ENCODE results near the genes POU2AF2 and POU2AF1.

GRCh38 chr11:108886114-108886694 is 221.3 kb downstream of the DDX10 start:
- PRO-cap, 4 experiments: peak in 3 of 4 experiments; most common minus-strand start chr11:108886403 (in 3)
- RAMPAGE, long total RNA, 4 experiments: no peak in any of the 4 experiments

- PRO-cap, 4 experiments: no peak in any of the 4 experiments
- RAMPAGE, long total RNA, 4 experiments: no peak in any of the 4 experiments
Observed at GRCh38 chr11:109940814-109941194, 152.4 kb upstream of the ZC3H12C start.

DNA sequence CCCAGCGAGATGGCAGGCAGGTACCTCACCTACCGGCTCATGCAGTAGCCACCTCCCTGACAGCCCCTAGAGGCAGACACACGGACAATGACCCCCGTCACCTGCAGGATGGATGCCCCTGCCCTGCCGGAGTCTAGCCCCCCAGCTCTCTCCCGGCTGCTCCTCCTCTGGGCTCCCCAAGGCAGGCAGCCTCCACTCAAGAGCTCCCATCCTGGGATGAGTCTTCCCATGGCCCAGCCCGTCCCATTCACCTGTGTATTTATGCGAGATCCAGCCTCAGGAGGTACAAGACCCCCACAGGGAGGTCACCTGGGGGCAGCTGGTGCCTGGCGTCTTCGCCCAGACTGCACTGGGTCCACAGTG is 43.1 kb upstream of the ZC3H12C start:
- PRO-cap, 4 experiments: no peak in any of the 4 experiments
- RAMPAGE, long total RNA, 4 experiments: no peak in any of the 4 experiments

DNA sequence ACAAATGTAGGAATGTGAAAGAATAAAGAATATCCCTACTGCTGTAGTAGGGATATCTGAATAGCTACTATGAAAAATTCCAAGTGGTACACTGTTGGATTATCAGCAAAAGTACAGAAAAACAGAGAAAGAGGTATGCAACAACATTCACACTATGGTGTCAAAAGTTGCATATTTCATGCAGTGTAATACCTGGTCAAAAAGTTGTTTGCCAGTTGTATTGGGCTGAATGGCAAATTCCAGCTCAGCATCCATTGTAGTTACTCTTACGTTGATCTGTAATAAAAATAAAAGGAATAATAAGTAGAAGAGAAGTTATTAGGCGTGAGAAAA is 24.1 kb downstream of the RDX start:
- PRO-cap, 4 experiments: no peak in any of the 4 experiments
- RAMPAGE, long total RNA, 4 experiments: no peak in any of the 4 experiments

- PRO-cap, 4 experiments: peak in 1 of 4 experiments; most common plus-strand start chr11:110375224 (in 1)
- RAMPAGE, long total RNA, 4 experiments: no peak in any of the 4 experiments
Observed at GRCh38 chr11:110374902-110375450, 54.8 kb upstream of the FDX1 start.

- PRO-cap, 4 experiments: no peak in any of the 4 experiments
- RAMPAGE, long total RNA, 4 experiments: no peak in any of the 4 experiments
Observed at GRCh38 chr11:110376461-110376907, 53.3 kb upstream of the FDX1 start.

DNA sequence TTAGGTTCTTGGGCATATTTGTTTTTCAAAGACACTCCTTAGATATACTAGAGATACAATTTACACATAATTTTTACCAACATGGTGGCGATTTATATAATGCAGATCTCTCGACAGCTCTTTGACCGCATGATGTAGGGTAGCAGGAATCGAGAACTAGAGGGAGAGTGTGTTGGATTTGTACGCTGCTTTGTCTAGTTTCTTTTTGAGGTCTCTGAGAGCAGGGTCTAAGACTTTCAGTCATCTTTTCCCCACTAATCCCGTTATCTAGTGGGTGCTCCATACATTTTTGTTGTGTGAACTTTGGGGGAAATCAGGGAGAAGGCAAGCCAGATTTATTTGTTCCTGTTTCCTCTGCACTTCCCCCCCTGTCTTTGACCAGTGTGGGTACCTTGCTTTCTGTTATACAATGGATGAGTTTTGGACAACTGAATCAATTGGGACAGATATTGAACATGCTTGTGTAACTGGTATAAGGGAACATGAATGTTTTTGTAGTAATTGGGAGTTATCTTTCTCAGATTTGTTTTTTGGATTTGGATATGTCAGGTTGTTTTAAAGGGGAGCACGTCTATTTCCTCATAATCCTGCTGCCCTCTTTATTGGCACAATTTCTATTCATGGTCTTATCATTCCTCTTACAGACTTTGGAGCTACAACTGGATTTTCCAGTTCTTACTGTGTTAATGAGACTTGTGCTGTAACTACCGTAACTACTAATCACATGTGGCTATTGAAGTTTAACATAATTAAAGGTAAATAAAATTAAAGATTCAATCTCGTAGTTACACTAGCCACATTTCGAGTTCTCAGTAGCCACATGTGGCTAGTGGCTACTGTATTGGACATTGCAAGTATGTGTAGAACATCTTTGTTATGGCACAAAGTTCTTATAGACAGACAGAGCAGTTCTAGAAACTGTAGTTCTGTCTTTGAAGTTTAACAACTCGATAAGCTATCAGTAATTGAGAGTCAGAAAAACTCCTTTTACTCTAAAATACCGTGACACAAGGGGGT is 1.8 kb downstream of the FDX1 start:
- PRO-cap, 4 experiments: peak in 4 of 4 experiments; most common minus-strand start position 376 of the sequence (in 4)
- RAMPAGE, long total RNA, 4 experiments: no peak in any of the 4 experiments

- PRO-cap, 4 experiments: no peak in any of the 4 experiments
- RAMPAGE, long total RNA, 4 experiments: no peak in any of the 4 experiments
Observed at GRCh38 chr11:110456820-110457086, 27.0 kb downstream of the FDX1 start.

DNA sequence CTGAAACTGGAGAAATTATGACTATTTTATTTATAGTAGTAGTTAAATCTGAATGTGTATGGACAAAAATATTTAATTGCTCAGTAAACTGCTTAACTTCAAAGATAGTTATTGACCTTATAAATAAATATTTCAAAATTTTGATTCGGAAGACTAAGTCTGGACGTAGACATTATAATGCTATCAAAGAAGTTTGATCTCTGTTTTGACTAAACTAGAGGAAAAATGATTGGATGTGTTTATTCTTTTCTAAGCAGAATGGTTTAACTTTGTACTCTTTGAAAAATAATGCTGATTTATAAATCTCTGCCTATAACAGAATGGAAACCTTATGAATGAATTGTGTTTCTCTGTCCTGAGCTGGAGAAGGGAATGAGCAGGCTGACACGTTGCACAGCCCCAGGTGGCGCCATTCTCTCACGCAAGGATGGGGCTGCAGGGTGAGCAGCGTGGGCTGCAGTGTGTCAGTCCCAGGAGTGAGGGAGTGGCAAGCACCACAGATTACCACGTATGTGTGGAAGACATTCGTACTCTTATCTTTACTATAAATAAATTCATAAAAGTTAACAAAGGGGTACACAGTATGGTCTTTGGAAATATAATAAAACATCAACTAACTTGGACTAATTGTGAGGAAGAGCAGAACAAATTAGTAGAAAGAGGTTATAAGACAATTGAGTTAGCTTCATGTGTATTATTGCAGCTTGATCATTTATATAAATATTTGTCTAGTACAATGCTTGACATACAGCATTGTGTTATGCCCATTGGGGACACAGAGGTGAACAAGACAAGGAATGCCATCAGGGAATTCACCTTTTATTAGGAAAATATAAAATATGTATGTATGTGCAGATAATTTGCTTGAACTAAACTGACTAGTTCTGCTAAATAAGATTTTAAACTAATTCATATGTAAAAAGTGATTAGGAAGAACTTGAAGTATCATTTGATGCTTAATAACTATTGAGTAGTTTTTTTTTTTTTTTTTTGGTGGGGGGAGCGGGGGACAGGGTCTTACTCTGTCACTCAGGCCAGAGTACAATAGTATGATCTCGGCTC is 33.5 kb downstream of the FDX1 start:
- PRO-cap, 4 experiments: no peak in any of the 4 experiments
- RAMPAGE, long total RNA, 4 experiments: no peak in any of the 4 experiments

- PRO-cap, 4 experiments: no peak in any of the 4 experiments
- RAMPAGE, long total RNA, 4 experiments: no peak in any of the 4 experiments
Observed at GRCh38 chr11:111245654-111245998, at the start of gene POU2AF2. TSS of gene POU2AF2 (plus strand) at chr11:111245725.

- PRO-cap, 4 experiments: no peak in any of the 4 experiments
- RAMPAGE, long total RNA, 4 experiments: no peak in any of the 4 experiments
Observed at GRCh38 chr11:111351267-111351801, 27.7 kb downstream of the POU2AF1 start.

GRCh38 chr11:111352994-111354034 is 25.8 kb downstream of the POU2AF1 start:
- PRO-cap, 4 experiments: peak in 1 of 4 experiments; most common plus-strand start chr11:111353535 (in 1); most common minus-strand start chr11:111353349 (in 1)
- RAMPAGE, long total RNA, 4 experiments: no peak in any of the 4 experiments

- PRO-cap, 4 experiments: no peak in any of the 4 experiments
- RAMPAGE, long total RNA, 4 experiments: no peak in any of the 4 experiments
Observed at GRCh38 chr11:111358226-111359112, 20.6 kb downstream of the POU2AF1 start.

DNA sequence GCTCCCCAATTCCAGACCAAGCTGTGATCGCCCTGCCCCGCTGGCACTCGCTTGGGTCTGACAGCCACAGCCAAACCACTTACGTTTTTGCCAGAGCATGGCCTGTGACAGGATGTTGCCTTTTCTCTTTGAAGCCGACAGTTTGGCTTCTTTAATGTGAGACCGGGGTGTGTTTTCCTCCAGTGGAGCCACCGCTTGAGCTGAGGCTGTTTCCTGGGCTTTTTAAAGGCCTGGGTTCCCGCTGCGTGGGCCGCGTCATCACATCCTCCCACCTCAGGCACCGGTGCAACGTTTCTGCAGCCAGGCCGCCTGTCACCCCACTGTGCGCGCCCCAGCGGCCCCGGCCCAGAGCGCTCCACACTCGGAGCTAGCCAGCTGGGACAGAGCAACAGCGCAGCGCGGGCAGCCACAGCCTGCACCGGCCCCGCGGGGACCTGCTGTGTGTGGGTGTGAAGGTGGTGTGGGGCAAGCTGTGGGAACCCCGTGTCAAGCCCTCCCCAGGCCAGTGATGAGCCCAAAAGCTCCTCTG is at the start of gene POU2AF1:
POU2AF1 (minus strand) TSS at position 197 of the 529 bp plus-strand sequence.
- PRO-cap, 4 experiments: peak in 4 of 4 experiments; most common plus-strand start position 291 of the sequence (in 3); most common minus-strand start position 197 of the sequence (in 4)
- RAMPAGE, long total RNA, 4 experiments: start-site peak on the plus strand in 1 of 4 experiments, centred at position 314 of the sequence, 7 reads per replicate; start-site peak on the minus strand in 2 of 4 experiments, centred at positions 162 to 376 of the sequence, 116 to 505 reads per replicate

DNA sequence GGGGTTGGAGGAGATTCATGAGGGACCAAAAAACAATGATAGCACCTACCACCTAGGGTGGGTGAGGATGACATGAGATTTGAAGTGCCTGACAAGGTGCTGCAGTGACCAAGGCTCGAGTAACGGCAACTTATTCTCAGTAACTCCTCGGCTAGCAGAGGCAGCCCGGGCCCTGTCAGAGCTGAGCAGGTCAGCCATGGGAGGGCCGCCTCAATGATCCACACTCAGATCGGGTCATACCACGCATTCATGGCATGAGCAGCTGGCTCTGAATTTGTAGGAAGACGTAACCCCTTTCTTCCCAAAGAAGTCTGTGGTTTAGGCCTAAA is 30.1 kb downstream of the PPP2R1B start:
- PRO-cap, 4 experiments: no peak in any of the 4 experiments
- RAMPAGE, long total RNA, 4 experiments: no peak in any of the 4 experiments

DNA sequence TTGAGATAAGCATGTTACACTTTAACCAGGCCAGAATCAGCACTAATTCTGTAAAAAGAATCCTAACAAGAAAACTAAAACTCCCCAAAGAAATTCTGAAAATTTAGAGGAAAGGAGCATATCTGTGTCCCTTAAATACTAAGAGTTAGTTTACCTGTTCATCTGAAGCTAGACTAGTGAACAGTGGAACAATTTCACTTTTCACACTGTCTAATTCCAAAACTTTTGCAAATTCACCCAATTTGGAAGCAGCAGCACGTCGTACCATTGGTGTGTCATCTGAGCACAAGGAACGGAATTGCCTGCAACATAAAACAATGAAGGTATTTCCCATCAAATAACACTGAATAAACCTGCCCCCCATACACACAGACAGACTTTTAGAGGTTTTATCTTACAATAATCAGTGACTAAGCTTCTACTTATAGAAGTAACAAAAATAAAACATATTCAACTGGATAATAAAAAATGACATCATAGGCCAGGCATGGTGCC is 6.5 kb downstream of the PPP2R1B start:
- PRO-cap, 4 experiments: no peak in any of the 4 experiments
- RAMPAGE, long total RNA, 4 experiments: no peak in any of the 4 experiments

DNA sequence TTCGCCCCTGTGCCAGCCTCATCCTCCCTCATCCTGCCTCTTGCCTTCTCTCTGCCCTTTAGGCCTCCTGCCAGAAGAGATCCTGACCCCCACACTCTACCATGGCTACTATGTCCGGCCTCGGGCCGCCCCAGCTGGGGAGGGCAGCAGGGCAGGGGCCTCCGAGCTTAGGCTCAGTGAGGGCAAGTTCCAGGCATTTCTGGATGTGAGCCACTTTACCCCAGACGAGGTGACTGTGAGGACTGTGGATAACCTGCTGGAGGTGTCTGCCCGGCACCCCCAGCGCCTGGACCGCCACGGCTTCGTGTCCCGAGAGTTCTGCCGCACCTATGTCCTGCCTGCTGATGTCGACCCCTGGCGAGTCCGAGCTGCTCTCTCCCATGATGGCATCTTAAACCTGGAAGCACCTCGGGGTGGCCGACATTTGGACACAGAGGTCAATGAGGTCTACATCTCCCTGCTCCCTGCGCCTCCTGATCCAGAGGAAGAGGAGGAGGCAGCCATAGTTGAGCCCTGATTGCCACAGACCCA is 910 bp downstream of the HSPB2 start:
- PRO-cap, 4 experiments: peak in 2 of 4 experiments; most common plus-strand start position 111 of the sequence (in 2)
- RAMPAGE, long total RNA, 4 experiments: start-site peak on the plus strand in 2 of 4 experiments, centred at positions 228 to 244 of the sequence, 5 to 25 reads per replicate

- PRO-cap, 4 experiments: peak in 1 of 4 experiments; most common plus-strand start chr11:111938969 (in 1)
- RAMPAGE, long total RNA, 4 experiments: no peak in any of the 4 experiments
Observed at GRCh38 chr11:111938041-111939396, 1.4 kb downstream of the DIXDC1 start.

DNA sequence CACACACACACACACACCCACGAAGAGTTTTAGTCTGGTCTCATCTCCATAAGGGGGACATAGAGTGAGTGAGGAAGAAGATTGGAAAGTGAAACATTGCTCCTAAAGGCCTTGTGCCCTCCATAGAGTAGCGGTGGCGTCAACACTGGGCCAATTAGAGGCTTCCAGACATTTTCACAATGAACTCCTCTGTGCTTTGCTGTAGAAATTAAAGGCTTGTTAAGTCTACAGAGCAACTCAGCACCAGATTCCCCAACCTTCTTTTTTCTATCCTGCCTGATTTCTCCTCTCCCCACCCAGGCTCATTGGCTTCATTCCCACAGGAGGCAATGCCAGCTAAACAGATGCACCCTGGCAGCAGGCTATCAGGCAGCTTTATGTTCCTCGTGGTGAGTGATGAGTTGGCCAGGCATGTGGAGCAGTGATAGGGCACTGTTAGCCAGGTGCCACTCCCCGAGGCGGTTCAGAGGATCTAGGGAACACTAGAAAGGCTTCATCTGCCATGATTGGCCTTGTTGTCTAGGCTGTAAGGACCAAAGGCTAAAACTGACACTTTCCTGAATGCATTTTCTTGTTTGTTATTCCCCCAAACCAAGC is 4.8 kb downstream of the DIXDC1 start:
- PRO-cap, 4 experiments: no peak in any of the 4 experiments
- RAMPAGE, long total RNA, 4 experiments: no peak in any of the 4 experiments

- PRO-cap, 4 experiments: no peak in any of the 4 experiments
- RAMPAGE, long total RNA, 4 experiments: no peak in any of the 4 experiments
Observed at GRCh38 chr11:112019046-112020157, 5.8 kb upstream of the DLAT start.